ENCODE data around the genes DIMT1 and IPO11.

GRCh38 chr5:59766369-59766905 lies 127.1 kb downstream of the PDE4D start:
- PRO-cap, result no peak

GRCh38 chr5:59790441-59791229 lies 102.9 kb downstream of the PDE4D start:
- PRO-cap, result no peak

GRCh38 chr5:60460650-60461115 lies 239.3 kb downstream of the DEPDC1B start:
- PRO-cap, result no peak

- PRO-cap, result no peak
These were observed 211.9 kb downstream of the DEPDC1B start for GRCh38 chr5:60487872-60488748.

GRCh38 chr5:61290652-61291409 lies 41.2 kb upstream of the ZSWIM6 start:
- PRO-cap, result no peak

- PRO-cap, result no peak
These were observed 12.5 kb upstream of the ZSWIM6 start for GRCh38 chr5:61319223-61320253.

DNA sequence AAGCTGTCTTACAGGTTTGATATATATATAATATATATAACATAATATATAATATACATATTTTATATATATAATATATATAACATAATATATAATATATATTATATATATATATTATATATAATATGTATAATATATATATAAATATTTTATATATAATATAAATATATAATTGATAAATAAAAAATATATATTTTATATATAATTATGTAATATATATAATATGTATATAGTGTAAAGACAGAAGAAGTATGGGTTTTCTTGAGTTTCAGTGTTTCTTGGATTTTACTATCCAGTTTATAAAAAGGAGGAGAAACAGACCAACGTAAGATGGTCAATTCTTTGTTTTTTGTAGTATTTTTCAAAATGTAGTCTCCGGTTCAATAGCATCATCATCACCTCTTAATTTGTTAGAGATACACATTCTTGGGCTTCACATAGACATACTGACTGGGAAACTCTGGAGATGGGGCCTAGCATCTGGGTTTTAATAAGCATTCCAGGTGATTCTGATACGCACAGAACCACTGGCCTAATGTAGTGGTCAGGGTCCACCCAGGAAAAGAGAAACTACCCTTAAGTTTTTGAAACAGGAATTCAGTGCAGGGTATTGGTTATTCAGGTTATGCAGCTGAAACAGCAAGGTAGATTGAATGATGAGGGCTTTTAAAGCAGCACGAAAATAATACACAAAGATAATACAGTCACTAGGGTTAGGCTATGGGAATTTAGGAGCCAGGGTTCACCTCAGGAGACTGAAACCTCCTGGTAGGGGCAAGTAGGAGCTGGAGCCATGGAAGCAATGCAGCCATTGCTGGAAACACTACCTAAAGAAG lies 24.8 kb downstream of the ZSWIM6 start:
- PRO-cap, result no peak

DNA sequence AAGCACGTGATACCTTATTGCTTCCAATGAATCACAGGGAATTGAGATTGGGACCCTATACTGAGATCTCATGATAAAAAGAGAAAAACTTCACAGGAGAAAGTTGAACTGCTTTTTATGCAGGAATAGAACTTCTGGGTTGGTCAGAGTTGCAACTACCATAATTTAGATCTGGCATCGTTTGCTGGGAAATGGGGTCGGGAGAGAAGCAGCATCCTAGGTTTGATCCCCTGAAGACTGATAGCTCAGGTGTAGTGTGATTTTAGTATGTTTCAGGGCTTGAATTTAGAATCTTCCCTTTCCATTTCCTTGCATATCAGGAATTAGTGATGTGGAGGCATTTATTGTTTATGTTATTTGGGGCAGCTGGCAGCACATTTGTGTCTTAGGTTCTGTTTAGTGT lies 80.1 kb downstream of the ZSWIM6 start:
- PRO-cap, result no peak

DNA sequence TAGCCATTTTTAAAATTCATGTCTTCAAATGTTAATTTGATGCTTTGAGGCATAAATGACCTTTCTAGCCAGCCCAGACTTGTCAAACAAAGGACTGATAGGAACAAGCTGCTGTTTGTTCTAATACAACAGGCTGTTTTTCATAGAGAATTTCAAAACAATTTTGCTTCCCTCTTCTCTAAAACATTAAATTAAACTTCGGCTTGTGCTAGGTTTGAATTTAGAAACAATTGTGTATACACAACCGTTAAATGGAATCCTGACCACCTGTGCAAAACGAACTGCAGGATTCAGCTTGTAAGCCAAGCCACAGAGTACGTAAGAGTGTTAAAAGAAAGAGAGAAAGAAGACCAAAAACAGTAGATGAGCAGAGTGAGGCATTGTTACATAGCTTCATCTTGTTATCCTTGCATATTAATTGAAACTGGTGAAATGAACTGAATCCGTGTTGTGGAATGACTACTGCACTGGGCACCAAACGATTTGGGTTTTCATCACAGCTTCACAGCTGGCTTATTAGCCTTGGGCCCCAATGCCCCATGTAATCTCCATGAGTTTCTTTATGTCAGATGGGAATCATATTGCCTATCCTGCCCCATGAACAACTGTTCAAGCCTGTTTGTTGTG lies 100.1 kb downstream of the ZSWIM6 start:
- PRO-cap, result no peak

GRCh38 chr5:61438421-61439205 lies 106.6 kb downstream of the ZSWIM6 start:
- PRO-cap, result no peak

DNA sequence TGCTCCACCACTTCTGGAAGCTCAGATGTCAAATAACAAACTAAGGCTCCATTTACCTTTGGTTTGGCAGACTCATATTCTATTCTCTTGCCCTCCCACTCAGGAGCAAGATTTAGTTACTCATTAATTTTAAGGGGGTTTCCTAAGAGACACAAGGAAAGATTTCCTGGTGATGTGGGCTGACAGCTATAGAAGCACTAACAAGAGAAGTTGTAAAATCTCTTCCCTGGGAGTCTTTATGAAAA lies 37.7 kb upstream of the KIF2A start:
- PRO-cap, result no peak

GRCh38 chr5:62307178-62307450 lies 1.1 kb downstream of the KIF2A start:
- PRO-cap, result no peak

GRCh38 chr5:62402852-62404166 lies at the start of gene DIMT1:
TSS of gene DIMT1 (minus strand) at chr5:62403905.
- PRO-cap, result bidirectional peak, plus-strand start at chr5:62403522, minus-strand start at chr5:62403478; unidirectional peak, minus-strand start at chr5:62403594; bidirectional peak, plus-strand start at chr5:62404032, minus-strand start at chr5:62403882

DNA sequence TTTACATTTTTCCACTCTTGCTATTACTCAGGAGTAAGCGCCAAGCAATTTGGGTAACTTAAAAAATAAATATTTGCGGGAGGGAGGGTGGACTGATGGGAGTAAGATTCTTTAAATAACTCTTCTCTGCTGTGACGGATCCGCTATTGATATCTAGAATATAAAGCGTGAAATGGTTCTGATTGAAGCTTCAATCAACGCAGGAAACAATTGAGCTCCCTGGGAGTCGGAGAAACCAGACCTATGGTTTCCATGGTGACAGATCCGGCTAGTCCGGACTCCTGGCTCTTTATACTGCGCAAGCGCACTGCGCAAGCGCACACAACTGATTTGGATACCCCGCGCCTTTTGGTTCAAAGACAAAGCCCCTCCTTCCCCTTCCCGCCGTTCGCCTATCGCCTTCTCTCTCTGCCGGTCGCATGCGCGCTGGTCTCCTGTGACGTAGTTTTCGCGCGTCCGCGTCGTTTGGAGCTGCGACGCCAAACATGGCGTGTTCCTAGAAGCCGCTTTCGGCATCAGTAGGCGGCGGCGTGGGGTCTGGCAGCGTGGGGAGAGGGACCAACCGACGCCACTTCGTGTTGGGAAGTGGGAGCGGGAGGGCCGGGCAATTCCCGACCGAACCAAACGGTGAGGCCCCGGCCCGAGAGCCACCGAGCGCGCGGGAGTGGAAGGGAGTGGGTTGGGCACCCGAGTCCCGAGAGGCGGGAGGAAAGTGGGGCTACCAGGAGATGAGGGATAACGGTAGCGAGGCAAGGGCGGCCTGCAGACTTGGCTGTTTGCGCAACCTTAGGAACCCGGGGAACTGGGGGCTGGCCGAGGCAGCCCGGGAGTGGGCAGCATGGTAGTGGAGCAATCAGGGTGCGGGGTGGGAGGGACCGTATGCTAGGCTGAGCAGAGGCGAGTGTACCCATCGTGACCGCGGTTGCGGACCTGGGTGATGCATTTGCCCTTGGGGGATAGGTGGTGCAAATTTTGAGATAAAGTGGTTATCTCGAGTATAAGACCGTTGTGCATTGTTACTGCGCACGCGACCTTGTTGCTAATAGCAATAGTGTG lies at the start of gene IPO11:
IPO11 (plus strand) TSS at position 461 of the 1,056 bp plus-strand sequence.
- PRO-cap, result bidirectional peak, plus-strand start at position 444 of the sequence, minus-strand start at position 235 of the sequence

GRCh38 chr5:62626462-62626849 lies 47.8 kb downstream of the LRRC70 start:
- PRO-cap, result no peak

- PRO-cap, result no peak
These were observed 576.0 kb downstream of the LRRC70 start for GRCh38 chr5:63154443-63155133.

GRCh38 chr5:65035144-65036286 lies 266.8 kb downstream of the CWC27 start:
- PRO-cap, result bidirectional peak, plus-strand start at chr5:65035556, minus-strand start at chr5:65035467; bidirectional peak, plus-strand start at chr5:65035853, minus-strand start at chr5:65035751; bidirectional peak, plus-strand start at chr5:65035920, minus-strand start at chr5:65035947

- PRO-cap, result no peak
These were observed 47.5 kb downstream of the NLN start for GRCh38 chr5:65769473-65769858.

DNA sequence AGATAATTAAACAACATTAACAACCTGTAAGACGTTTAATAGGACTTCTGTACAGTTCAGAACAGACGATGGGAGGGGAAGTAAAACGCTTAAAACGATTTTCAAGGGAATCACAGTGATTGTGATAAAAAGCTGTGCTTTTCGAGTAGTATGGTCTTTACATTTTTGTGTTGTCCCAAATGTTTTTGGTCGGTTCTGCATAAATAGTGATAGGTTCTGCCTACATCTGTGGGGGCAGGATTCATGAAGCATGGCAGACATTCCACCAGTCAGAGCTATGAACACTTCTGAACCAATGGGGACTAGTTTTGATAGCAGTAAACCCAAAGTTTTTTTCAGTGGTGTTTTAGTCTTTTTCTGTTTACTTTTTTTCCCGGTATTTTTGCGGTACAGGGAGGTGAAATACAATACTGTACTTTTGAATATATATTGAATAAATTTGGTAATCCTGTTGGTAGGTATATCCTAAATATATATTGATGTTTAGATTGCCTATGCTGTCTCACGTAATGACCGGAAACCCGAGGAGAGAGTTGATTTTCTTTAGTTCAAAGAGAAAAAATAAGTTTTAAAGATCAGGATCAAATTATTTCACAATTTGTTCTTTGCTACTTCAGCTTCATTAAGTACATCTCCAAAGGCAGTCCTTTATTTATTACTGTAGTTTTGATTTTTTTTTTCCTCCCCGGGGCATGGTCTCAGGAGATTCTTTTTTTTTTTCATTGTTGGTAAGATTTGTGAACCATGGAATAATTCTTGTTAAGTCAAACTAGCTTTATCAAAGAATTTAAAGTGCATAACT lies 1.4 kb downstream of the ERBIN start:
- PRO-cap, result no peak

DNA sequence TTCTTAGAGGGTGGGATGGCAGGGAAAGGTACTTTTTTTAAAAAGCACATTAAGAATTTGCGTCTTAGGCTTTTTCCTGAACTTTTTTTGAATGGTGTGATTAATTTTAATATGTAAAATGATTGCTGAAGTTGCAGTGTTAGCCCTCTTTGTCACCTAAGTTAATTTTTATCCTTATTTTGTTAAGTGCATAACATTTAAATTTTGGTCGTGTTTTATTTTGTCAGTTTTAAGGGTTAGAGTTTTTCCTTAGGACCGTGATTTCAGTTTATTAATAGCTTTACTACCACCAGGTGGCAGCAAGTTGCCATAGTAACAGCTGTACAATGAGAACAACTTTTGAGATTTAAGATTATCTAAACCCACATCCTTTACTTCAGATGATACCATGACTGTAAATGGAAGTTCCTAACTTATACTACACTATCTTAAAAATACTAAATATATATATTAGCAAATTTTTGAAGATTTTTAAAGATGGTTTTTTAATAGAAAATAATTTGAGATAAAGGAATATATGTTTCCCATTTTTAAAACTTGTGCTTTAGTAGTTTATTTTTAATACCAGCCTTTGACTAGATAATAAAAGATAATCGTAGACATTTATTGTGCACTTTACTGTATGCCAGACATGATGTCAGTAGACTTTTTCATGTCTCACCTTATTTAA lies 27.2 kb downstream of the SREK1 start:
- PRO-cap, result no peak

Measured in jejunum (tissue), 1 donor.